Cardiac atrium fibroblast (primary cell): ENCODE measurements around a stretch of chr14.

DNA sequence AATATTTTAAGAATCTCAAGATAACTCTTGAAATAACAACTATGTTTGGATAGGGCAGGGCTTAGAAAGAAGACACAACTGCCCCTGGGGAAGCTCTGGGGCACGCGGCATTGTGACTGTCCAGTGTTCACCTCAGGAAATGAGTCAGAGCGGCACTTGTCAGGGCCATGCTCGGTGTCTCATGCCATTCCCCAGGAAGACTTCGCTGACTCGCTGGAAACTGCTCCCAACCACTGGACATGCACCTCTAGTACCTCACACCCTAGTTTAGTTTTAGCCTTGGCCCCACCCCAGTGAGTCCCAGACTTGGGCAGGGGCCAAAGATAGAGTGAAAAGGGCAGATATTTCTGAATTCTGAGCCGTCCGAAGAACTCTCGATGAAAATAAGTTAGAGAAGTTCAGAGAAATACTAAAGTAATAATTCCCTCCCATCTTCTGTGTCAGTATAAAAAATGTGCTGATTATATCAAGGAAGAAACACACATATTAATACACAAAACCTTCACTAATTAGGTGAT is 191.9 kb downstream of the TTC7B start:
- RAMPAGE, long total RNA = no peak

- RAMPAGE, long total RNA = no peak
These were observed 185.8 kb downstream of the TTC7B start for GRCh38 chr14:90630247-90630942.

DNA sequence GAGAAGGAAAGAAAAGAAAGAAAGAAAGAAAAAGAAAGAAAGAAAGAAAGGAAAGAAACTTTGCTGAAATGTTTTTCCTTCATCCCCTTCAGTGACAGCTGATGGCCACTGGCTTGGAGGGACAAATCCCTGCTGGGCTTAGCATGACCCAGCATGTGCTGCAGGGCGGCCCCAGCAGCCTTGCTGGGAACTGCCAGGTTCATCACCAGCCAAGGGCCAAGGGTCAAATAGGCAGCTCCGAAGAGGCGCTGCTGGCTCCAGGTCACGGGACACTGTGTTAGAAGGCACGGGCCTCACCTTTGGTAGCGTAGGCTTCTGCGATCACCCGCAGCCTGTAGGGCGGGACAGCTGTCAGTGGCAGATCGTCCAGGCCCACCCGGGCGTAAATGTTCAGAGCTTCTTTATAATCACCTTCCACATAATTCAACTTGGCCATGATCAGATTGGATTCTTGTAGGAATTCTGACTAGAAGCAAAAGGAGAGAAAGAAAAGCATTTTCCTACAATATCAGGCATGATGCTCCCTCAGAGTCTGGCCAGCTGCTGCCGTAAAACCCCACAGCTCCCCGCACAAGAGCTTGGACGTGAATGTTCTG is 35.7 kb downstream of the TTC7B start:
- RAMPAGE, long total RNA = no peak

DNA sequence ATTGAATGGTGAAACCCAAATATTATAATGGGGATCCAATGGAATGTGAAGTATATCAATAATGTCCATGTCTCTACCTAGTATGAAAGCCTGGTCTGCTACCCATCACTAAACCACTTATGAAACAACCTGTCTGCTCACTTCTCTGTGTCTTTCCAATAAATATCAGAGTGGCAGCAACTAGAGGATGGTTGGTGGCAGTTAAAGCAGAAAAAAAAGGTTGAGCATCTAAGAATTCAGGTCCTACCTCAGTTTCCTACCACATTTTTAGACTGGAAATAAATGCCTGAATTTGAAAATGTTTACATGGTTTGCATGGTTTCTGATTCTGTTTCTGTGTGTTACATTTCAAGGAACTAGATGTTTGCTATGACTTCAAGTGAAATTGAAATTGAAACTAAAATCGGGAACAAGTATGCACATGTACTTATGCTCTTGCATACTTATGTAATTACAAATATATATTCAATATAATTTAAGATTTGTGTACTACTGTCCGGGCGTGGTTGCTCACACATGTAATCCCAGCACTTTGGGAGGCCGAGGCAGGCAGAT is 38.1 kb downstream of the RPS6KA5 start:
- RAMPAGE, long total RNA = no peak

DNA sequence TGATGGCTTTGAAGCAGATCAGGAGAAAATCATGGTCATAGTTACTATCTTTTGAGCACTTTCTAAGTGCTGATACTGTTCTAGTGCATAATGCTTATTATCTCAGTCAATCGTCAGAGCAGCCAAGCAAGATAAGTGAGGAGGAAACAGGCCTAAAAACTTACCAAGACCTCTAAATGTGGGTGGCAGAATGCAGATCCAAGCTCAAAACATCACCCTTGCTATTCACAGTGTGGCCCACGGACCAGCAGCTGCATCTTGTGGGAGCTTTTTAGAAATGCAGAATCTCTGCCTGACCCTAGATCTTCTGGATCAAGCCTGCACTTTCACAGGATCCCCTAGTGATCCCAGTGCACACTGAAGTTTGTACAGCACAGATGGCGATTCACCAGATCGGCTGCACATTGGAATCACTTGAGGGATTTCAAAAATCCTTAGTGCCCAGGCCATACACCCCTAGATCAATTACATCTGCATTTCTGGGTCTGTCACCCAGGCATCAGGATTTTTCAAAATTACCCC is 408 bp upstream of the DGLUCY start:
- RAMPAGE, long total RNA = no peak

GRCh38 chr14:91124808-91125674 is 11.2 kb downstream of the DGLUCY start:
- RAMPAGE, long total RNA = no peak

DNA sequence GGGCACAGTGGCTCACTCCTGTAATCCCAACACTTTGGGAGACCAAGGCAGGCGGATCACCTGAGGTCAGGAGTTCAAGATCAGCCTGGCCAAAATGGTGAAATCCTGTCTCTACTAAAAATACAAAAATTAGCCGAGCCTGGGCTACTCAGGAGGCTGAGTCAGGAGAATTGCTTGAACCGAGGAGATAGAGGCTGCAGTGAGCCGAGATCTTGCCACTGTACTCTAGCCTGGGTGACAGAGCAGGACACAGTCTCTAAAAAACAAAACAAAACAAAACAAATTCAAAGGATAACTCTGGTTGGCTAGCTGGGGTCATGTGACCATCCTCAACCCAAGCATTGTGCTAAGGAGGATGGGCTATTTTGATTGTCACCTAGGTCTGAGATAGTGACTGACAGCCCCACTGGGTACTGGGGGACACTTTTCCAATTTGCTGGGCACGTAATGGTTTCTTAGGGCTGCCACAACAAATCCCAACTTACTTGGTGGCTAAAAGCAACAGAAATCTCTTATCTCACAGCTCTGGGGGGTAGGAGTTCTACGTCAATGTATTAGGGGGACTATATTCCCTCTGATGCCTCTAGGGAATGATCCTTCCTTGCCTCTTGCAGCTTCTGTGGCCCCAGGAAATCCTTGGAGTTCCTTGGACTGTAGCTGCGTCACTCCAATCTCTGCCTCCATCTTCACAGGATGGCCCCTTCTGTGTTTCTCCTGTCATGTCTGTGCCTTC is 12.0 kb downstream of the DGLUCY start:
- RAMPAGE, long total RNA = no peak

GRCh38 chr14:91222019-91222540 is 22.4 kb downstream of the GPR68 start:
- RAMPAGE, long total RNA = no peak

- RAMPAGE, long total RNA = no peak
These were observed 5.2 kb upstream of the GPR68 start for GRCh38 chr14:91249686-91250102.

GRCh38 chr14:91327102-91327596 is 82.6 kb upstream of the GPR68 start:
- RAMPAGE, long total RNA = no peak

DNA sequence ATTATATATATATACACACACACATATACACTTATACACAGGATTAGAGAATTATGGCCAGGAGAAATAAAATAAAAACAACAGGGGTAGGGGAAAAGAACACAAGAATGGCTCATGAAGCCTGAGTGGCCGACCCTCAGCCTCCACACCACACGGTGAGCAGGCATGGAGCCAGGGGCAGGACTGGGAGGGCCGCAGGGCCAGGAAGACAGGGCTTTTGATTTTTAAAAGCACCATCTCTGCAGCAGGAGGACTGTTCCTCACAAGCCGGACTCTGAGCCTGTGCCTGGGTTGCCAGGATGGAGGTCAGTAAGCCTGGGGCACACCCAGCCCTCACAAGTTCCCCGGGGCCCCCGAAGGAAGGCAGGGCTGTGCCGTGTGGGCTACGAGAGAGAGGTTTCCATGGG is 65.0 kb downstream of the CCDC88C start:
- RAMPAGE, long total RNA = no peak

GRCh38 chr14:91363966-91364628 is 53.5 kb downstream of the CCDC88C start:
- RAMPAGE, long total RNA = no peak

GRCh38 chr14:91377879-91378322 is 39.7 kb downstream of the CCDC88C start:
- RAMPAGE, long total RNA = no peak

- RAMPAGE, long total RNA = no peak
These were observed 10.3 kb downstream of the CCDC88C start for GRCh38 chr14:91407268-91407729.

- RAMPAGE, long total RNA = no peak
These were observed 3.9 kb downstream of the CCDC88C start for GRCh38 chr14:91413637-91414114.

- RAMPAGE, long total RNA = no peak
These were observed 1.2 kb upstream of the CCDC88C start for GRCh38 chr14:91418434-91419515.

GRCh38 chr14:91485180-91485808 is 24.8 kb downstream of the PPP4R3A start:
- RAMPAGE, long total RNA = no peak

- RAMPAGE, long total RNA = no peak
These were observed 35.9 kb downstream of the TC2N start for GRCh38 chr14:91831401-91831827.

- RAMPAGE, long total RNA = no peak
These were observed 32.6 kb downstream of the TC2N start for GRCh38 chr14:91834539-91835256.

DNA sequence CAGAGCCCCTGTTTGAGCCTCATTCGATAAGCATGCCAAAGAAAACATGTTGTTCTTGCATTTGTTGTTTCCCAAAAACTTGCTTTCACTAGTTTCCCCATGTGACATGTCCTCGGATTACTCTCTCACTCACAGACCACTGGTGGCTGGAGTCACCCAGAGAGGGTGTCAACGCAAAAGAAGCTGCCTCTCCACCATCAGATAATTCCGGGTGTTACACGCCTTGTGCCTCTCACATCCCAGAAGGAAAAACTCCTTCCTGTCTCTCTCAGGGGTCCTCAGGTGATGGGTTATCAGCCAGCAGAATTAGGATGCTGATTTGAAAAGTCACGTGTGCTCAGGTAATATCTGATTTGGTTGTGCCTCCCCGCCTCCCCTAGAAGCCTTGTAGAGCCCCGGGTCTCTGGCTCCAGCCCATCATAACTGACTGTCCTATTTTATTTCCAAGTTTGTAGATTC is 16.6 kb upstream of the TC2N start:
- RAMPAGE, long total RNA = no peak